Heart right ventricle (tissue), 2 donors: ENCODE measurements around a stretch of chr22.

GRCh38 chr22:33922239-33923172 is 2.2 kb upstream of the LARGE1 start:
- PRO-cap, 2 experiments: peak in 2 of 2 experiments; most common plus-strand start chr22:33922505 (in 1); most common minus-strand start chr22:33922556 (in 2)

- PRO-cap, 2 experiments: no peak in any of the 2 experiments
These were observed 44.9 kb upstream of the ISX start for GRCh38 chr22:35020936-35021663.

DNA sequence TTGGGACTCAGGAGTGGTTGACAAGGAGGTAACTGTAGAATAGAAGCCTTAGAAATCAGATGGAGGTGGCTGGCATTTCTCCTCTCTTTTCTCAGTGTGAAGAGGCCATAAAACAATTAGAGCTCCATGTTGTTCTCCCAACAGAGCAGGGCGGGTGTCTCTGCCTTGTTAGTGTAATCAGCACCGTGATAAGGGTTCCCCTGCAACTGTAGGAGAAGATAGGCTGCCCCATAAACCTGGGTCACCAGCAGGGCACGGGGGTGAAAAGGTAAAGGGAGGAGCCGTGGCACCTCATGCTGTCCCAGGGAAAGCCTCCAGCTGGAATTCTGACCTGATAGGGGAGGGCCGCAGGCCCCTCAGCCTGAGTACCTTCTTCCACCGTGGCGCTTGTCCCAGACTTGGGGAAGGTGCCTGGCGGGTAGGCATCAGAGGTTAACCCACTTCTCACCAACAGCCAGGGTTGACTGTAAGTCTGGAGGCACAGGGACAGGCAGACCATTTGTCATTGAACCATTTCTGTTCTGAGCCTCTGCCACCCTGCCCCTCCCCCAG is 68.7 kb downstream of the ISX start:
- PRO-cap, 2 experiments: no peak in any of the 2 experiments

DNA sequence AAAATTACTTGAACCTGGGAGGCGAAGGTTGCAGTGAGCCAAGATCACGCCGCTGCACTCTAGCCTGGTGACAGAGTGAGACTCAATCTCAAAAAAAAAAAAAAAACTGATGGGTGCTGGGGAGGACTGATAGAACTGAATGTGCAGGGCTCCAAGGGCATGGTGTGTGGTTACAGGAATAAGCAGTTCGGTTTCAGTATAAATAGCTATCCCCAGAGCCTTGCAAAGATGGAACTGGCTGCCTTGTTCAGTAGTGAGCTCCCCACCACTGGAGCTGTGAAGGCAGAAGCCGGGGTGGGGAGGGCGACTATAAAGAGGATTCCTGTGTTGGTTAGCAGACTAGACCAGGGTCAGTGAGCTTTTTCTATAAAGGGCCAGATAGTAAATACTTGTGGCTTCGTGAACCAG is 5.9 kb downstream of the TOM1 start:
- PRO-cap, 2 experiments: peak in 1 of 2 experiments; most common plus-strand start position 215 of the sequence (in 1)

- PRO-cap, 2 experiments: no peak in any of the 2 experiments
These were observed 38.5 kb downstream of the TOM1 start for GRCh38 chr22:35338228-35338570.

DNA sequence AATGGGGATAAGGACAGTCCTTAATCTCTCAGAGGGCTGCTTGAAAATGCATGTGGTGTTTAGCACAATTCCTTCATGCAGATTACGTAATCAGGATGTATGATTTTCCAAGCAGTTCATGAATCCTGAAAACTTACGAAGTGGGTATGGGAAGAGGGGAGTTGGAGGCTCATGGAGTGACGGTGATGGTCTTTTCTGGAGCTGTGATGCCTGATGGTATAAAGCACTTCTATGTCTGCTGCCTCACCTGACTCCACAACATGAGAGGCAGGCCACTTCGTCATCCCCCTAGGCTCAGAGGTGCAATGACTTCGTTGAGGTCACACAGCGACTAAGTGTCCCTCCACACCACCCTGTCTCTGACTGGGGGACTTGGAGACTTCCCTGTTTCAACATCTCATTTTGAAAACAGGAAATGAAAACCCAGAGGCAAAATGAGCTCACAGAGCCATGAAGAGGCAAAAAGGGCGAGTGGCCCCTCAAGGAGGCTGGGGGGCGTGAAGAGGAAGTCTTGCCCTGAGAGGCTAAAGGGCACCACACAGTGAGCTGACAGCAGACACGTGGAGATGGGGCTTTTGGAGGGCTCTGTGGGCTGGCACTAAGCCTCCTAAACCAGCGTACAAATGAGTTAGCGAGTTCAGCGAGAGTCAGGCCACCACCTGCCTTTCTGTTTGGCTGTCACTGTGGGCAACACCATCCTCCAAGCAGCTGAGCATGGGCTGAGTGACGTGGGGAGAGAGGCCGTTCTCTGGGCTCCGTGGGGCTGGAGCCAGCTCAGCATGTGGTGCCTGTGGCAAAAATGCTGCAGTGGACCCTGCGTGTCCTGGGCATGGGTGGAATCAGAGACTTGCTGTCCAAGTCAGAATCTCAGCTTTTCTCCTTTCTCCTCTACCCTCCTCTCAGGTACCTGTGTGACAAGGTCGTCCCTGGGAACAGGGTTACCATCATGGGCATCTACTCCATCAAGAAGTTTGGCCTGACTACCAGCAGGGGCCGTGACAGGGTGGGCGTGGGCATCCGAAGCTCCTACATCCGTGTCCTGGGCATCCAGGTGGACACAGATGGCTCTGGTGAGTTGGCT is 10.2 kb downstream of the MCM5 start:
- PRO-cap, 2 experiments: no peak in any of the 2 experiments

DNA sequence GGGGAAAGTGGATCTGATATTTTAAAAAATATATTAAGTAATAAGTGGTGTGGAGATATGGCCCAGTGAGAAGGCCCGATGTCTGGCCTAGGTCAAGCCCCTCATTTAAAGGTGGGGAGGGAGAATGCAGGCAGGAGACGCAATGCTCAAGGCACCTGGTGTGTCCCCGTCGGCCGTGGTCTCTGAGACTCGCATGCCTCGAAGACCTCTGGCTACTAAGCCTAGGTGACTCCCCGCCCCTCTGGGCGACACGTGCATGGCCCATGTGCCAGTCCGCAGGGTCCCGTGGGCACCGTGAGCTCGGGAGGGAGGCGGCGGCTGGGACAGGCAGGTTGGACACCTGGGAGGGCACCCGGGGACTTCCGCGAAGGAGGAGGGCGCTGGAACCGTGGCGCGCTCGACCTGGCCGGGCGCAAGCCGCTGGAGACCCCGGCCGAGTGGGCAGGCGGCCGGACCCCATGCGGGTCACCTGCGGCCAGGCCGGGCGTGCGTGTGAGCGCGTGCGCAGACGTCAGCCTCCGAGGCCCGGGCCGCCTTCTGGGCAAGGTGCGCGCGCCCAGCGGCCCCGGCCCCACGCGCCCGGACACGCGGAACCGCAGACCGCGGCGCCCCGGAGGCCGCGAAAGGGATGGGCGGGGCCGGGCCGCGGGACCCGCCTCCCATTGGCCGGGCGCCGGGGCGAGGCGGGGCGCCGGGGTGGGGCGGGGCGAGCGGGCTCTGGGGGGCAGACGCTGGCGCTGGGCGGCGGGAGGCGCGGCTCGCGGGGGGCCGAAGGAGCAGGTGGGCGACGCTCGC is 666 bp upstream of the RASD2 start:
- PRO-cap, 2 experiments: peak in 2 of 2 experiments; most common plus-strand start position 754 of the sequence (in 2); most common minus-strand start position 625 of the sequence (in 2)

DNA sequence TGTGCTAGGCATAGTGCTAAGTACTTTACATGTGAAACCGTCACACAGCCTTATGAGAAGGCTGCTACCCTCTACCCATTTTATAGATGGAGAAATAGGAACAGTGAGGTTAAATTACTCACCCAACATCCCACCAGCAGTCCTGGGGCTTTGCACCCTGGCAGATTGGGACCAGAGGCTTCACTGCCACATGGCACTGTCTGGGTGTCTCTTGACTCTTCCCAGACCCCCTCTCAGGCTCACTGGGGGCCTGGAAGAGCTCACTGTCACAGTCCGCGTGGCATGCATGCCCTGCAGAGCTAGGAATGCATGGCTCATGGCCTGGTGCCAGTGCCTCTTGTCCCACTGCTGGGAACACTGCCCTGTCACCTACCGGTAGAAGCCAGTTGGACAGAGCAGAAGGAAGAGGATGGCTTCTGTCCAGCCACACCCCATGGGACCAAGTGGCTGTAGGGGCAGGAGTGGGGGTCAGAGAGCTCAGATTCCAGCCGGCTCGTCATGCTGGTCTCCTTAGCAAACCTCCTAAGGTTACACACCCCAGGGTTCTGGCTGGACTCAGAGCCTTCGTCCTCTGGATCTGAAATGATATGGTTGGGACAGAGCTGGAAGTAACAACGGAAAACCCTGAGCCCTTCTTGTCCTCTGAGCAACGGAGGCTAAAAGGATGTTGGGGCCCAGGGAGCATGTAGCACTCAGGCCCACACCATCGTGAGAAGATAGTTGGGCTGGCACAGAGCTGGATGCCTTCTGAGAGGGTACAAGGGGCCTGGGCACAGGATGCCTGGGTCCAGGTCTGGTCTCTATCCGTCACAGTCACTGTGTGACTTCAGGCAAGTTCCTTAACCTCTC is 29.6 kb downstream of the MB start:
- PRO-cap, 2 experiments: peak in 2 of 2 experiments; most common plus-strand start position 471 of the sequence (in 1)

DNA sequence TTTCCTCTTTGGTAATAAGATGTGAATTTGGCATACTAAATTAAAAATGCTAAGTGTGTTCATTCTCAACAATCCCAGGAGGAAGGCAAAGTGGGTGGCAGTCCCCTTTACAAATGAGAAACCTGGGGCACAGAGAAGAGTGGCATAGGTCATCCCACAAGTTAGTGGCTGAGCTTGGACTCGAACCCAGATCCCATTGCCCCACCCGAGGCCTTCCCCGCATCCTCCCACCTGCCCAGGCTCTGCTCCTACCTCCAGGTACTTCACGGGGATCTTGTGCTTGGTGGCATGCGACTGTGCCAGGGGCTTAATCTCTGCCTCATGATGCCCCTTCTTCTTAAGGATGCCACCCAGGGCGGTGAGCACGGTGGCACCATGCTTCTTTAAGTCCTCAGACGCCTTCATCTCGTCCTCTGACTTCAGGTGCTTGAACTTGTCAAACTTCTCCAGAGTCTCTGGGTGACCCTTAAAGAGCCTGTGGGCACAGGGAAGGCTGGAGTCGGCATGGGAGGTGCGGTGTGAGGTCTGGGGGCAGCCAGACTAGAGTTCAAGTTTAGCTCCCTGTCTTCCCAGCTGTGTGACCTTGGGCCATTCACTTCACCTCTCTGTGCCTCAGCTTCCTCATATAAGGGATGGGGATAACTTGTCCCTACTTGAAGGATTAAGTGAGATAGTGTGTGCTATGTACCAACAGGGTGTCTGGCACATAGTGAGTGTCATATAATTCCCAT is 6.3 kb downstream of the MB start:
- PRO-cap, 2 experiments: no peak in any of the 2 experiments

DNA sequence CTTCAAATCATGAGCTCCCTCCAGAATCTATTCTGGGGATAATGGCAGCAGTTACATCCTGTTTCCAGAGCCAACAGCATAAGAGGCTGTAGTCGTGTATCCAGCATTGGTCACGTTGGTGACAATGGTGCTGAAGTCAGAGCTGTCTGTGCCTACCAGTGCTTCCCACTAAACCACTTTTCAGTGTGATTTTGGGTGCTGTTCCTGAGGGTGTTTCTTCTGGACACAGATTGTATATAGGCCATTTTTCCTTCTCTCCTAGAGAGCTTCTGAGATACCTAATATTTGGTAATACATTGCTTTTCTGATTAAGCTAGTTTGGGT is 33.2 kb upstream of the APOL5 start:
- PRO-cap, 2 experiments: peak in 1 of 2 experiments; most common plus-strand start position 103 of the sequence (in 1)

GRCh38 chr22:35914457-35914866 is 114.2 kb downstream of the RBFOX2 start:
- PRO-cap, 2 experiments: peak in 2 of 2 experiments; most common plus-strand start chr22:35914768 (in 1); most common minus-strand start chr22:35914627 (in 1)

GRCh38 chr22:36077150-36077738 is 48.6 kb upstream of the RBFOX2 start:
- PRO-cap, 2 experiments: no peak in any of the 2 experiments

- PRO-cap, 2 experiments: no peak in any of the 2 experiments
These were observed 5.4 kb downstream of the APOL3 start for GRCh38 chr22:36155034-36155642.

- PRO-cap, 2 experiments: no peak in any of the 2 experiments
These were observed 2.8 kb upstream of the APOL3 start for GRCh38 chr22:36163357-36163825.

GRCh38 chr22:36166439-36167079 is 6.0 kb upstream of the APOL3 start:
- PRO-cap, 2 experiments: no peak in any of the 2 experiments

DNA sequence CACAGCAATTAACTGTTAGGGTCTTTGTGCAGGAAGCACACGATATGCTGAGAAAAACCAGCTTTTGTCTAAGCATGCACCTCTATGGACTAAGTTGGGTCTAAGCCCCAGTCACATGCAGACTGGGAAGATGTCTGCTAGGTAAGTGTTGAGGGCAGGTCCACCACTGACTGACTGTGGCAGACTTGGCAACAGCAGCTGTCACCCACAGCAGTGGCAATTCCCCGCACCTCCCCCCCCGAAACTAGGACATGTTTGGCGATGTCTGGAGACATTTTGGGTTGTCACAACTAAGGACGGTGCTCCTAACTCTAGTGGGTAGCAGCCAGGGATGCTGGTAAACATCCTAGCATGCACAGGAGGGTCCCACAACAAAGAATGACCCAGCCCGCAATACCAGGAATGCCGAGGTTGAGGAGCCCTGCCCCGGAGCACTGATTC is 58.2 kb downstream of the APOL1 start:
- PRO-cap, 2 experiments: no peak in any of the 2 experiments

GRCh38 chr22:36334005-36334320 is 53.8 kb downstream of the MYH9 start:
- PRO-cap, 2 experiments: no peak in any of the 2 experiments

DNA sequence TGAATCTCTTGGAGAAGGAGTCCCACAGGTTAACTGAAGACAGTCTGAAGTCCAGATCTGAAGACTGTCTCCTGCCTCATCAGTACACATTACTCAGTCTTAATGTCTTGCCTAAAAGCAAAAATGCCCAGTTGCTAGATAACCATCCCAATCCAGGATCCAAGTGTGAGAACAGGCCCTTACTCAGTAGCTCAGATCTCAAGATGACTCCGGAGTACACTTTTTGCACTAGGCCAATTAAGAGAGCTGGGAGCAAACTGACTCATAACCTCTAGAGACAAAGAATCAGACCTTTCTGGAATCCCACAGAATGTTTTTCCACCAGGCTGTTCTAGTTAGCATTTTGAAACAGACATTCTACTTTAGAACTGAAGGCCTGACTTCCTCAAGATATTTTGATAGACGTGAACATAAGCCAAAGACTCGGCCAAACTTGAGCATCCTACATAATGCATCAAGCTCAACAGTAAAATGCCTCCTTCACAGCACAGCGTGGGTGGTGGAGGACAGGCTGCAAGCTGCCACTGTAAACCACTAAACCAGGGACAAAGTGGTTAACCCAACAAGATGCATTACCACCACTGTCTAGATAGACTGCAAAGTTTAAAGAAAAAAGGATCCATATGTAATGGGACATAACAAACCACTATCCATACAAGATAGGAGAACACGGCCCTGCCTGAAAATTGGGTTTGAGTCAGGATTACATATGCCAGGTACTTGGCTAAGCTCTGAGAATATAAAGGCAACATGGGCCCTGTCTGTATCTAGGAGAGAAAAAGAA is 48.5 kb downstream of the MYH9 start:
- PRO-cap, 2 experiments: peak in 1 of 2 experiments; most common plus-strand start position 360 of the sequence (in 1); most common minus-strand start position 211 of the sequence (in 1)

- PRO-cap, 2 experiments: no peak in any of the 2 experiments
These were observed 24.9 kb downstream of the MYH9 start for GRCh38 chr22:36362745-36363438.

- PRO-cap, 2 experiments: no peak in any of the 2 experiments
These were observed 19.6 kb downstream of the MYH9 start for GRCh38 chr22:36367882-36368944.